Mesenchymal stem cell of adipose (primary cell): ENCODE measurements around the genes OR5B21, OR4D6, OR4D9 and MRPL16.

GRCh38 chr11:57513035-57513707, 2.3 kb downstream of the SLC43A1 start:
- CAGE, long polyA plus RNA: no peak

GRCh38 chr11:57588394-57588783, 9.1 kb upstream of the SERPING1 start:
- CAGE, long polyA plus RNA: no peak

- CAGE, long polyA plus RNA: no peak
Observed at GRCh38 chr11:57598613-57599139, 1.2 kb downstream of the SERPING1 start.

- CAGE, long polyA plus RNA: no peak
Observed at GRCh38 chr11:57668864-57669150, 893 bp downstream of the ZDHHC5 start.

GRCh38 chr11:57735620-57736322, 5.5 kb upstream of the SELENOH start:
- CAGE, long polyA plus RNA: no peak

- CAGE, long polyA plus RNA: no peak
Observed at GRCh38 chr11:57741782-57742448, 624 bp downstream of the SELENOH start.

GRCh38 chr11:57820986-57821578, 59.5 kb downstream of the CTNND1 start:
- CAGE, long polyA plus RNA: no peak

DNA sequence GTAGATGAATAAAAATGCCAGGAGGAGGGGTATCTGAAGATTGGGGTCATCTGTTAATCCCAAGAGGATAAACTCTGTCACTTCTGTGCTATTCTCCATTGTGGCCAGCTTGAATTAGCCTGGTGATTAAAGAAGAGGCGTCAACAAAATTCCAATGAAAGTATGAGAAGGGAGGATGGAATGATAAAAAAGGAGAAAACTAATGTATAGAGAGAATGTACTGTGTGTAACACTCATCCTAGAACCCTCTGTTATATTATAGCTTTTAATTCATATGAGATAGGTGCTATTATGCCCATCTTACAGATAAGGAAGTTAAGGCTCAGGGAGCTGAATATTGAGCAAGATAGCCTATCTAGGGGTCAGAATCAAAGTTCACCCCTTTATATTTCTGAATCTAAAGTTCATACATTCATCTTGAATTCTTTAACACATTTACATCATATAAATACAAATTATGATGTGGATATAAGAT, at the start of gene OR5B21:
Gene OR5B21 (minus strand): TSS at position 99 of the 475 bp plus-strand sequence.
- CAGE, long polyA plus RNA: no peak

DNA sequence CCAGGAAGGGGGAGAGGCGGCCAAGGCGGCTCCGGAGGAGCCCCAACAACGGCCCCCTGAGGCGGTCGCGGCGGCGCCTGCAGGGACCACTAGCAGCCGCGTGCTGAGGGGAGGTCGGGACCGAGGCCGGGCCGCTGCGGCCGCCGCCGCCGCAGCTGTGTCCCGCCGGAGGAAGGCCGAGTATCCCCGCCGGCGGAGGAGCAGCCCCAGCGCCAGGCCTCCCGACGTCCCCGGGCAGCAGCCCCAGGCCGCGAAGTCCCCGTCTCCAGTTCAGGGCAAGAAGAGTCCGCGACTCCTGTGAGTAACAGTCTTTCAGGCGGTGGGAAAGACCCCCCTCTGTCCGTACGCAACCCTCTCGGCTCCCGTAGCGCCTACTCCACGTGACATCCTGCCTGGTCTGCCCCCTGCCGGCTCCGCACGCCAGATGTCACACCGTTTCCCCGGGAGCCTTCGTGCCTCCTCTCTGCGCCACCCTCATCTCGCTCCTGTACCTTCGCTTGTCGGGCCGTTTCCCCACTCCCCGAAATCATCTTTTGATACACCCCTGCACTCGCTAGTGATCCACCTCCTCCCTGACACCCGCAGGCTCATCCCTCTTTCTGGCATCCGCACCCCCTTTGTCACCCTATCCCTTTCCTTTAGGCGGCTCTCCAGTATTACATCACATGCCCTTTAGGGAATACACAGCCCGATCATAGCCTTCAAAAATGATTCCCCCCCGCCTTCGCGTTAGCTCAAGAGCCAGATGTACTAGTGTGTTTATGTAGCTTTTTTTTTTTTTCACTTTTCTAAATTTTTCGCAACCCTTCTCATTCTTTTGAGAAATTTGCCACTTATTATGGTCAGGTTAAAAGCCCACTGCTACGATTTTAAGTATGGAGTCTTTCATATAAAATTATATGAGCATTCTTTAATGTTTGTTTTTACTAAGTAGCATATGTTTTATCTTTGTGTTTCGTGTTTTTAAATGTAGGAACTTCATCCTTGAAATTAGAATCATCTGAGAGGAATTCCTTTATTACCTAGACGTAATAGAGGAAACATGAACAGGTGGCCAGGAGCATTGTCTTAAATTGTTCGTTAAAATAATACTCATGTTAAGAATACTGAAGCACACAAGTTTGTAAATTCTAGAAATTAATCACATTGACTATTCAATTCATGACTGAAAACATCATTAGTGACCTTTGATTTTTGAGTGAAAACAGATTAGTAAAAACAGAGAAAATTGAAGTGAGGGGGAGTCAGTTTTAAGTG, 891 bp downstream of the ZFP91 start:
- CAGE, long polyA plus RNA: no peak

DNA sequence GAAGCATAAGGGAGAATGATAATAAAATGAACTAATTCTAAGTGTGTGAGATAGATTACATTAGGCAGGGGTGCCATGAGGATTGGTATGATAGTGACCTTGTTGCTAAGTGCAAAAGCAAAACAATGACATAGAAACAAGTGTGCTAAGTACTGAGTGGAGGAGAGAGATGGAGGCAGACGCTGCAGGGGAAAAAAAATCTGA, 229 bp upstream of the CNTF start:
- CAGE, long polyA plus RNA: no peak

DNA sequence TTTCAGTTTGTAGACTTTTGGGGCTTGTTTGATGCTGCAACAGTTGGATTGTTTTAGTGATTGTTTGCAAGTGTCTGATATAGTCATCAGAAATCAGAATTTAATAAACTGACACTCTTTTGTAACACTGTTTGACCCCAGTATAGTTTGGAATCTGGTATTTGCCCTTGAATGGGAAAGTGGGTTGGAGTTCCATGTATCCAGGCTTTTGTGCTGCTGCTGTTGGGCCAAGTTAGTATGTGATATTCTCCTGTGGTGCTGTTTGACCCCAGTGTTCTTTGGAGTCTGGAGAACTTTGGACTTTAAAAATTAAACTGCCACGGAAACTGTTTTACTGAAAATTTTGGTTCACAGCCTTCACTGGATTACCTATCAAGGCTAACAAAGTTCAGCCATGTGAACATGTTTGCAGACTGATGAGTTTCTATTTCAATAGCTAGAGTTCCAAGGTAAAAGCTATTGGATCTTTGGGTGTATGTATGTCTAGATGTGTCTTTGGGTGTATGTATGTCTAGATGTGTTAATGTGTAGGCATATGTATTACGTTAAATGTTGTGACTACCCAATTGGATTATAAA, 754 bp downstream of the GLYATL1 start:
- CAGE, long polyA plus RNA: no peak

DNA sequence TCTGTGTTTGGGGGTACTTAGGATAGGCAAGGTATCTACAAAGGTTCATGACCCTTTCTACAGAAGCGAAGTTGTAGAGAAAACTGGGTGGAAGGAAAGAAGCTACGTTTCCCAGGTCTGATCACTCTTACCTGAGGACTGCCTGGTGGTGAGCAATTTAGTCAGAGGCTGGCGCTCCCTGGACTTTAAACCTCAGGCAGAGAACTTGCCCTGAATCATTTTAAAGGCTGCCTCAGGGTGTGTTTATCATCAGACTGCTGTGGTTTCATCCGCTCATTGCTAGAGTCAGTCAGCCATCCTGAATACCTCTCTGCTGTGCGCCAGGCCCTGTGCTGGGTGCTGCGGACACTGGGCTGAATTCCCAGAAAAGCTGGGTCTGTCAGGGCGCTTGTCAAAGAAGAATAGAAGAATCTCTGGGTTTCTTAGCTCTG, 2.7 kb downstream of the DTX4 start:
- CAGE, long polyA plus RNA: no peak

GRCh38 chr11:59190784-59191394, 19.0 kb downstream of the DTX4 start:
- CAGE, long polyA plus RNA: no peak

GRCh38 chr11:59284106-59284907, 71.6 kb upstream of the MPEG1 start:
- CAGE, long polyA plus RNA: no peak

DNA sequence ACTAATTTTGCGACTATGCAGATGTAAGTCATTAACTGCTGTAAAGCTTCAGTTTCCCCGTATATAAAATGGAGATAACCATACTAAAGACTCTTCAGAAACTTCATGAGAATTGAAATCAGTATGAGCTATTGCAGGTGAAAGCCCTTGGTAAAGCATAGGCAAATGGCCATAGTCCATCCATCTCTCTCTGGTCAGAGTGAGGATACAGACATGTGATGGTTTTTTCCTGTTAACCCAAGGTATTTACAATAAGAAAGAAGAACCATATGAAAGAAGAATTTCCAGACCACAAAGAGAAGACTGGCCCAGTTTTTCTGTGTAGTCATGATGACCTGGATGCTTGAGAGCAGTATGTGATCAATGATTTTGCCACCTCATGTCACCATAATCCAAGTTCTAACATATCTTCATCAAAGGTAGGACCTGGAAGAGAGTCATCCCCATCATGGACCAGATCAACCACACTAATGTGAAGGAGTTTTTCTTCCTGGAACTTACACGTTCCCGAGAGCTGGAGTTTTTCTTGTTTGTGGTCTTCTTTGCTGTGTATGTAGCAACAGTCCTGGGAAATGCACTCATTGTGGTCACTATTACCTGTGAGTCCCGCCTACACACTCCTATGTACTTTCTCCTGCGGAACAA, at the start of gene OR4D6:
Gene OR4D6 (plus strand): TSS at position 449 of the 645 bp plus-strand sequence.
- CAGE, long polyA plus RNA: no peak

- CAGE, long polyA plus RNA: no peak
Observed at GRCh38 chr11:59511202-59511662, at the start of gene OR4D9. TSS of gene OR4D9 (plus strand) at chr11:59511539.

GRCh38 chr11:59557964-59558218, 46.6 kb downstream of the OR4D9 start:
- CAGE, long polyA plus RNA: no peak

DNA sequence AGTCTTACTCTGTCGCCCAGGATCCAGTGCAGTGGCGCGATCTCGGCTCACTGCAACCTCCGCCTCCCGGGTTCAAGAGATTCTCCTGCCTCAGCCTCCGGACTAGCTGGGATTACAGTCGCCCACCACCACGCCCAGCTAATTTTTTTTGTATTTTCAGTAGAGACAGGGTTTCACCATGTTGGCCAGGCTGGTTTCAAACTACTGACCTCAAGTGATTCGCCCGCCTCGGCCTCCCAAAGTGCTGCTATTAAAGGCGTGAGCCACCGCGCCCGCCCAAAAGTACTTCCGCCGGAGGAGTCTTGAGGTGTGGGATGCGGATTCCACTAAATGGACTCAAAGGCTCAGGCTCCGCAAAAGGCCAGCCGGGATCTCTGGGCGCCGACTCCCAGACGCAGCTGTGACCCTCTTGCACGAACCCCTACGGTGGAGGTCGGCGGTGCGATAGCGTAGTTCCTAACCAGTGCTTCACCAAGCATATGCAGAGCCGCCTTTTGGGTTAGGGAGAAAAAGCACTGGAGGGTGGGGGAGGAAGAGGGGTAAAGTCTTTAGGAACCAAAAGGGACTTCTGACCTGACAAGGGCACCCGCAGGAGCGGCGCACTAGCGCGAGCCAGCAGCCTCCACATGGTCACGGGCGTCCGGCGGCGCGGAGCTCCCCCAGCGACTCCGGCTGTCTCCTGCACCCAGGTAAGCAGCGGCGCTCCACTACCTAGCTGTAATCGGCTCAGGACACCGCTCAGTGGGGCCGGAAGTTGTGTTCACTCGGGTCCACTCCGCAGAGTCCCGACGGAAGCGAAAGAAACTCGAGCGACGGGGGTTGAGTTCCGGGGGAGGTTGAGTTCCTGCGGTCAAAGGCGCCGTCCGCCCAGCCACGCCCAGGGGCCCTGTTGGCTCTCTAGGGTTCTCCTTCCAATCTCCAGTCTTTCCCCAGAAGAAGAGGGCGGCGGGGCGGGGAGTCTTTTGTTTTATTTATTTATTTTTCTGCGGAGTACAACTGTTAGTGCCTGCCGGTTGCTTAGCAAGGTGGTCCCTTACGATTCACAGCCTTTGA, at the start of gene MRPL16:
Gene MRPL16 (minus strand): TSS at position 748 of the 1,053 bp plus-strand sequence.
- CAGE, long polyA plus RNA: no peak

DNA sequence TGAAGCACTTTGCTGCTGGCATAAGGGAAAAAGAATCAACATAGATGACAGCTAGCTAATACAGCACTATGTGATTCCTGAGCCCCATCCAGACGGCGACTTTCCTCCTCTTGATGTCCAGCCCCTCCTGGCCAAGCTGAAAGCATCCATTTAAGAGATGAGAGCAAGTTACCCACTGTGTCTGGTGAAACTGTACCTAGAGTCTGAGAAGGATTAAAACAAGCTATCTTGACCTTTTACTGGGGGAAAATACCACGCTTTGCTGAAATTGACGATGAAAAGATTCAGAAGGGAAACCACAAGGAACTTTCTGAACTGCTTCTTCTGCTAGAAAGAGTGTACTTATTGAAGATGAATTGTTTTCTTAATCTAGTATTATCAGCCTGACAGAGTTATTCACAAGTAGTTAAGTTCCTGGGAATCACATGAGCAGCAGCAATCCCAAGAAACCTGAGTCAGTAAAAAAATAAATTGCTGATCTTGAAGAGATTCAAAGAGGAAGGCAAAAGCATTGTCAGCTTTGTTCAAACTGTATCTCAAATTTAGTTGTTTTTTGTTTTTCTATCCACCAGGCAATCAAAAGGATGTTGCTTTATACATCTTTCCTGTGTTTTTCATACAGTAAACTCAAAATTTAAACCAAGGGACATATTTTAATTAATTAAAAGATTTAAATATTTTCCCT, 13.1 kb upstream of the MS4A6A start:
- CAGE, long polyA plus RNA: no peak

DNA sequence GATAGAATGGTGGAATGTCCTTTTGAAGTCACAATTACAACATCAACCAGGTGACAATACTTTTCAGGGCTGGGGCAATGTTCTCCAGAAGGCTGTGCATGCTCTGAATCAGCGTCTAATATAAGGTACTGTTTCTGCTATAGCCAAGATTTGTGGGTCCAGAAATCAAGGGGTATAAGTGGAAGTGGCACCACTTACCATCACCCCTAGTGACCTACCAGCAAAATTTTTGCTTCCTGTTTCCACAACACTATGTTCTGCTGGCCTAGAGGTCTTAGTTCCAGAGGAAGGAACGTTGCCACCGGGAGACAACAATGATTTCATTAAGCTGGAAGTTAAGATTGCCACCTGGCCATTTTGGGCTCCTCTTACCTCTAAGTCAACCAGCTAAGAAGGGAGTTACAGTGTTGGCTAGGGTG, 20.5 kb downstream of the MS4A4E start:
- CAGE, long polyA plus RNA: no peak